ENCODE data around the genes HYDIN, TLE7 and PHLPP2.

- PRO-cap = no peak
- RAMPAGE, long total RNA, 2 experiments = no peak in any of the 2 experiments
Measured at GRCh38 chr16:70688177-70688909, 2.5 kb upstream of the MTSS2 start.

- PRO-cap = no peak
- RAMPAGE, long total RNA, 2 experiments = no peak in any of the 2 experiments
Measured at GRCh38 chr16:70724147-70724619, 38.3 kb upstream of the MTSS2 start.

GRCh38 chr16:70747570-70748668 lies 53.0 kb downstream of the VAC14 start:
- PRO-cap = no peak
- RAMPAGE, long total RNA, 2 experiments = no peak in any of the 2 experiments

DNA sequence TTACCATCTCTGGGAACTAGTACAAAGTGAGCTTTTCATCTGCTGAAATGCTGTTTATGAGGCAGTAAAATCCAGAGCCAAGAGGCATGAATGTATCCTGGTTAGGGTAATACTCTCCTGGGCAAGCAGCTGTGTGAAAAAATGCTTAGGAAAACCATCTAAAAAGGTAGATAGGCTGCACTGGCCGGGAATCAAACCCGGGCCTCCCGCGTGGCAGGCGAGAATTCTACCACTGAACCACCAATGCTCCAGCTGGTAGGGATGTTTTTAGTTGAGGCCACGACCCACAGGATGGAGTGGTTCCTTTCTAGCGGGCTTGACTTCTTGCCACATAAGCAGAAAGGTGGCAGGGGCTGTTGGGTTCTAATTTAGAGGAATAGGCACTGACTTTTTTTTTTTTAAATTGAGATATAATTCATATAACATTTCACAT lies 22.9 kb downstream of the VAC14 start:
- PRO-cap = no peak
- RAMPAGE, long total RNA, 2 experiments = no peak in any of the 2 experiments

- PRO-cap = no peak
- RAMPAGE, long total RNA, 2 experiments = no peak in any of the 2 experiments
Measured at GRCh38 chr16:71230568-71231123, at the start of gene HYDIN. Gene HYDIN (minus strand): TSS chr16:71230722.

GRCh38 chr16:71425767-71427142 lies 15.6 kb downstream of the TLE7 start:
- PRO-cap = no peak
- RAMPAGE, long total RNA, 2 experiments = no peak in any of the 2 experiments

GRCh38 chr16:71441943-71442193 lies at the start of gene TLE7:
Gene TLE7 (minus strand): TSS chr16:71442054.
- PRO-cap = no peak
- RAMPAGE, long total RNA, 2 experiments = start-site peak on the minus strand in 1 of 2 experiments, at chr16:71442030-71442054 at its widest, 9 reads per replicate

DNA sequence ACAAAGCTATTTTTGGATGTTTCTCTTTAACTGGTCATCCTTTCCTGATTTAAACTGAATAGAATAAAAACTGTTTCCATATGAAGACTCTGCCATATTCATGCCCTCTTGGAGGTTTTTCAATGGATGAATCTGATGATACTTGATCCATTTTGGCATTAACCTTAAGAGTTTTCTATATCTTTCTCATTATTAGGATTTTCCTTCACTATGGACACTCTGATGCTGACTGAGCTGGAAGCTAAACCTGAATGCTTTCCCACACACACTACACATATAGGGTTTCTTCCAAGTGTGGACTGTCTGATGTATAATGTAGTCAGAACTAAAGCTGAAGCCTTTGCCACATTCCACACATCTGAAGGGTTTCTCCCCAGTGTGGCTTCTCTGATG lies 6.0 kb upstream of the TLE7 start:
- PRO-cap = no peak
- RAMPAGE, long total RNA, 2 experiments = no peak in any of the 2 experiments

GRCh38 chr16:71513286-71514328 lies 12.6 kb upstream of the CHST4 start:
- PRO-cap = no peak
- RAMPAGE, long total RNA, 2 experiments = start-site peak on the plus strand in 1 of 2 experiments, at chr16:71513838-71513849 at its widest, 18 reads per replicate

DNA sequence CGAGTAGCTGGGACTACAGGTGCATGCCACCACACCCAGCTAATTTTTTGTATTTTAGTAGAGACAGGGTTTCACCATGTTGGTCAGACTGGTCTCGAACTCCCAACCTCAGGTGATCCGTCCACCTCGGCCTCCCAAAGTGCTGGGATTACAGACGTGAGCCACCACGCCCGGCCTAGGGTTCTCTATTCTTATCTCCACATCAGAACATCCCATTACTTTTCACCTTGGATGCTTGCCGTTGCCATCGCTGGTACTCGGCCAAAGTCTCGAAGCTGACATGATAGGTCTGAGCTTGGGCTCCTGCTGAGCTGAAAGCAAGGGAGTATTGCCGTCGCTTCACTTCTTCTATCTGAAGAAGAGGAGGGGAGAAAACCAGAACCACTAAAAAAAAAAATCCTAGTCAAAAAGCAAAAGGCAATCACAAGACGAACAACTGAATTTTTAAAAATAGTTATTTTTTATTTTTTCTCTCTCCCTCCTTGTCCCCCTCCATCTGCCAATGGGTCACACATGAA lies 40.2 kb downstream of the PHLPP2 start:
- PRO-cap = no peak
- RAMPAGE, long total RNA, 2 experiments = no peak in any of the 2 experiments

GRCh38 chr16:71724674-71725136 lies at the start of gene PHLPP2:
Gene PHLPP2 (minus strand): TSS chr16:71724701.
- PRO-cap = no peak
- RAMPAGE, long total RNA, 2 experiments = no peak in any of the 2 experiments

DNA sequence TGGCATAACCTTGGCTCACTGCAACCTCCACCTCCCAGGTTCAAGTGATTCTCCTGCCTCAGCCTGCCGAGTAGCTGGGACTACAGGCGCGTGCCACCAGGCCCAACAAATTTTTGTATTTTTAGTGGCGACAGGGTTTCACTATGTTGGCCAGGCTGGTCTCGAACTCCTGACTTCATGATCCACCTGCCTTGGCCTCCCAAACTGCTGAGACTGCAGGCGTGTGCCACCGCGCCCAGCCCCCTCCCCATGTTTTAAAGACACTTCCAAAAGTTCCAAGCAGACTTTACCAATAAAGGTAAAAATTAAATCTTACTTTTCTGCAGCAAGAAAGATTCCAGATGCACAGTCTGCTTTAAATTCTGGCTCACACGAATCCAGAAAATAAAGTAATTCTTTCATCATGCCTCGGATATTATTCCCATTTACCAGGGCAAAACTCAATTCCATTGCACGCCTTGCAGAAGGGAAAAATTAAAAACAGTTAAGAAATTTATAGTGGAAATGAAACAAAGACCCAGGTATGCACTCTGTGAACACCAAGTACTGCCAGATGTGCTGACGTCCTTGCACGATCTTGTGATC lies 31.3 kb upstream of the PHLPP2 start:
- PRO-cap = no peak
- RAMPAGE, long total RNA, 2 experiments = no peak in any of the 2 experiments

DNA sequence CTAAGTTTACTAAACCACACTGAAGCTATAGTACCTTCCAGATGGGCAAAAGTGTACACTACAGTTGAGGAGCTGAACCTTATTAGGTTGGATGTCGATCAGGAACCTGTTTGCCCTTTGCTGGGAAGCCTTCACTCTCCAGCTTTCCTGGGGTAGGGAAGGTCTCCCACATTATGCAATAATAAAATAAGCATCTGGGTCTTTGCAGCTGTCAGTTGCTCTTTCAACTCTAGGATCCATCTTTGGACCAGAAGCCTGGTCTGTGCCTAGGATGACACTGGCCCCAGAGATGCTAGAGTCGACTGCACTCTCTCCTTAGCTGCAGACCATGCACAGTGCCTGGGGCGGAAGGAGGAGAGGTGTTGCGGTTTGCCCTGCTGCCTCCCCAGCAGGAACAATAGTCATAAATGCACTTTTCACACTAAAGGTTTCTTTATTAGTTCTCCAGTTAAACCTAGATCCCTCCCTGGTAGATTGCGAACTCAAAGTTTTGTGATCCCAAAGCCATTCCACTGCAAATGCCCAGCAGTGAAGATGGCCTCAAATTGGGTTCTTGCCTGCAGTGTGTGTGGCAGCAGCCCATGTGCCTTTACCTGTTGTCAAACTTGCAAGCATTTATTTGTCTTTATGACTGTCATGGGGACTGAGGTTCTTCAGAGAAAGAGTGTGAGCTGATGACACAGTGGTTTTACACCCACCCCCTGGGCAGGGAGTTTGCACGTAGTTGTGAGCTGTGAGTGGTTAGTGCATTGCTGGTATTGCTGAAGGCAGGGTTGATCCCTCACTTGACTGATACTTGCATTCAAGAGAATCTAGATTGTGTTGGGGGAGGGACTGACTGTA lies 10.2 kb downstream of the ATXN1L start:
- PRO-cap = no peak
- RAMPAGE, long total RNA, 2 experiments = no peak in any of the 2 experiments

- PRO-cap = no peak
- RAMPAGE, long total RNA, 2 experiments = no peak in any of the 2 experiments
Measured at GRCh38 chr16:71873289-71873492, 10.8 kb downstream of the ZNF821 start.

- PRO-cap = no peak
- RAMPAGE, long total RNA, 2 experiments = no peak in any of the 2 experiments
Measured at GRCh38 chr16:72050560-72051488, 3.5 kb upstream of the HP start.

GRCh38 chr16:72056083-72056560 lies 1.8 kb downstream of the HP start:
- PRO-cap = no peak
- RAMPAGE, long total RNA, 2 experiments = no peak in any of the 2 experiments

DNA sequence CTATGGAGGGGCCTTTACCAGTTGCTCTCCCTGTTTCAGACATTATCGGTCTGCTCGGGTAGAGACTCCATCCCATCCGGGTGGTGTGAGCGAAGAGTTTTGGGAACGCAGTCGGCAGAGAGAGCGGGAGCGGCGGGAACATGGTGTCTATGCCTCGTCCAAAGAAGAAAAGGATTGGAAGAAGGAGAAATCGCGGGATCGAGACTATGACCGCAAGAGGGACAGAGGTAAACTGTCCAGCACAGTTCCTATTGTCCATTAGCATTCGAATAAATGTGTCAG lies 3.1 kb downstream of the DHX38 start:
- PRO-cap = no peak
- RAMPAGE, long total RNA, 2 experiments = no peak in any of the 2 experiments

DNA sequence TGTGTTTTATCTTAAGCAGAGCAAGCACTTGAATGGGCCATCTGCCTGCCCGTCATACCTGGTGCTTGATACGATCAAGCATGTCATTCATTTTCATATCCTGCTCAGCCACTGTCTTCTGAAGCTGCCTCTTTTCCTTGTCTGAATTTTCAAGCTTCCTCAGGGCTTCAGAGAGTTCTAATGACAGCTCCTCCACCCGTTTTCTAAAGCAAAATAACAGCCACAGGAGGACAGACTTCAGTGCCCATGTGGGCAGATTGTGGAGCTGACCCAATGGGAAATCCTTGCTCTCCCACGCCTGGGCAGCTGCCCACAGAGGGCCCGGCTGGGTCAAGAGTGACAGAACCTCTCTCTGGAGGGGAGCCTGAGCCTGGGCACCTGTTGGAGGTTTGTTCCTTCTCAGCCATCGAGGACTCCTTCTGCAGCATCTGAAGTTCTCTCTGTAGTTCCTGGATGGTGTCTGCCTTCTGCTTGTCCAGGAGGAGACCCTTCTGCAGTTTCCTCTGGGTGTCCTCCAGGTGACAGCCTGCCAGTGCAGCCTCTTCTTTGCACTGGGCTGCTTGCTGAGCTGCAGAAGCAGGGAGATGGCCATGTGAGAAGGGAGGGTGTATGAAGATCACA lies 36.6 kb downstream of the DHX38 start:
- PRO-cap = no peak
- RAMPAGE, long total RNA, 2 experiments = start-site peak on the minus strand in 1 of 2 experiments, centred at position 217 of the sequence, 14 reads per replicate

DNA sequence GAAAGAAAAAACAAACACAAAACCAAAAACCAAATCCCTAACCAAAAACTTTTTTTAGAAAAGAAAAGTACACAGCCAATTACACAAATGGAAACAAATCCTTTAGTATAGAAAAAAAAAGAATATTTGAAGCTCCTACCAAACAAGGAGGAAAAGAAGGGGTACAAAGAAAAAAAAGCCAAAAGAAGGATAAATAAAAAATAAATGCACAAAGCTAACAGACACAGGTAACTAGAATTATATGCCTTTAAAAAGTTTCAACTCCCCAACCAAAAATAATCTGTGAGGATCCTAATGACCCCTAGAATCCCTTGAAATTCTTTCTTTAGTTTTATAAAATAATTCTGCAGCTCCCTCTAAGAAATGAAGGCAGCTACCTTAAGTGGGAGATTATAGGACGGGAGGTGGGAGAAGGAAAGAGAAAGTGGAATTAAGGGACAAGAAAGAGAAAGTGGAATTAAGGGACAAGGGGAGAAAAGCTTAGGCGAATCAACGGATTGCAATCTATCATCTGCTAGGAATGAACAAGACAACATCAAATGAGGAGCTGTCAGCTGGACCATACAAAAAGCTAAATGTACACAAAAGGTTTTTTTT lies 262.2 kb downstream of the ZFHX3 start:
- PRO-cap = no peak
- RAMPAGE, long total RNA, 2 experiments = no peak in any of the 2 experiments

DNA sequence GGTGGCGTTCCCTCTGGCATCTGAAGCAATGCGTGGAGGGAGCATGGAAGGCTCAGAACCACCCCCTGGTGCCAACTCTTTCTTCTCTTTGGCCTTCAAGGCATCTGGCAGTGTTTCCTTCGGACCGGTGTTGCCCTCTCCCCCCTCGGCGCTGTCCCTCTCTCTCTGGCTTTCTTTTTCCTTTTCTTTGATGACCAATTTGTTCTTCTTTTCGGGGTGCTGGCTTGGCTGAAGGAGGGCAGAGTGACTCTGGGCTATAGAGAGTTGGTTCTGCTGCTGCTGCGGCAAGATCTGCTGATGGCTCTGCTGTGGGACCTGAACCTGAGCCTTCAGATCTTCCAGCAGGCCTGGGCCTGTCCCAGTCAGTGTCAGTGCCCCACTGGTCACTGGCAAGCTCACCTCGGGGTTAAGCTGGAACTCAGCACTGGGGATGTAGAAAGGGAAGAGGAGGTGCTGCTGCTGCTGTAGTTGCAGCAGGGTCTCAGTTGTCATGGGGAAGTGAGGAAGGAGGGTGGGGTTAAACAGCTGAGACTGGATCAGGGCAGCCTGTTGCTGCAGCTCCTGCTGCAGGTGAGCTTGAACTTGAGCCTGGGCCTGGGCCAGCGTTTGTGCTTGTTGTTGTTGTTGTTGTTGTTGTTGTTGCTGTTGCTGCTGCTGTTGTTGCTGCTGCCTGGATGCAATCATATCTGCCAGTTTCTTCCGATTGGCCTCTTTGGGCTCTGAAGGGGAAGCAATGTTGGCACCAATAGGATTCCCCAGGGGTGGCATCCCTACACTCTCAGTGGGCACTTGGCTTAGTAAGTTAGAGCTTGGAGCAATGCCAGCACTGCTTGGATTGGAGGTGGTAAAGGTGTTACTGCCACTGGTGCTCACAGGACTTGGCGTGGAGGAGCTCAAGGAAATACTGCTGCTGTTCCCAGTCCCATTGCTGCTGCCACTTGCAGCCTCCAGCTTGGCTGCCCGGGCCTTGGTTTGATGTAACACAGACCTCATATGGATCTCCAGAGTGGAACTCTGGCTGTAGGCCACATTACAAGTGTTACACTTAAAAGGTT lies 250.8 kb downstream of the ZFHX3 start:
- PRO-cap = no peak
- RAMPAGE, long total RNA, 2 experiments = start-site peak on the minus strand in 1 of 2 experiments, centred at position 990 of the sequence, 18 reads per replicate